LNCaP clone FGC (cell line): Measurements from ENCODE around the genes SDHAF4, KCNQ5, COX7A2 and FILIP1.

DNA sequence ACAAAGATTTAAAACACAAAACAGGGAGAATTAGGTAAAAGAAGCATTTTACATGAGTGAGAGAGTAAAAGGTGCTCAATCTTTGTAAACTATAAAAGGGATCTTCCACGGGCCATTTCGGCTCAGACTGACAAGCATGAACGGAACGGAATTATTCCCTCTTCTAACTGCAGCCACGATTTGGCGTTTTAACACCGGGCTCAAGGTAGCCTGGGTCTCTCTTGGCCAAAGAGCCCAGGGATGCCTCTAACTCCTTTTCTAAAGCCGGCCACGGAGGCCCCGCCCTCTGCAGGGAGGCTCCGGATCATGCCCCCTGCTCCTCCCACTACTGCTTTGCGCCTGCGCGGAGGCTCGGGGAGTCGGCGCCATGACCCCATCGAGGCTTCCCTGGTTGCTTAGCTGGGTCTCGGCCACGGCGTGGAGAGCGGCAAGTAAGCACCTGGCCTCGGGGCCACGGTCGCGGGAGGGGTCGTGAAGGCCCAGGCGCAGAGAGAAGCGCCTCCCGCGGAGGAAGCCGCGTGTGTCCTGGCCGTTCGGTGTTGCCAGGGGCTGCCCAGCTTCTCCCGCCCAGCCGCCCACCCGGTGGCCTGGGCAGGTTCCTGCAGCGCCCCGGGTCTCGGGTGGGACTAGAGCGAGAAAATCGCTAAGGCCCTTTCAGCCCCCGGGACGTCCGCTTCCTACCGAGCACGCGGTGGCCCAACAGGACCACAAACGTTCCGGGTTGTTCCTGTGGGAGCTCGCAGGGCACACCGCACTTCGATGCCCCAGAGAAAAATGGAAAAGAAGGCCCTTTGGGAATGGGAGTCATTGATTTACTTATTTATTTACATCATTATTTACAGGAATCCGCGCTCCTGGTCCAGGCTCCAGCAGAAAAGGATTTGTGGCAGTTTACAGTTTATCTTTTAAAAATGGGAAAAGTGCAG is at the start of gene SDHAF4:
SDHAF4 (plus strand) TSS at position 357 of the 926 bp plus-strand sequence.
- RRBS, 2 experiments: under 1 to 2% methylated on average over 17 of the region's 56 CpGs

DNA sequence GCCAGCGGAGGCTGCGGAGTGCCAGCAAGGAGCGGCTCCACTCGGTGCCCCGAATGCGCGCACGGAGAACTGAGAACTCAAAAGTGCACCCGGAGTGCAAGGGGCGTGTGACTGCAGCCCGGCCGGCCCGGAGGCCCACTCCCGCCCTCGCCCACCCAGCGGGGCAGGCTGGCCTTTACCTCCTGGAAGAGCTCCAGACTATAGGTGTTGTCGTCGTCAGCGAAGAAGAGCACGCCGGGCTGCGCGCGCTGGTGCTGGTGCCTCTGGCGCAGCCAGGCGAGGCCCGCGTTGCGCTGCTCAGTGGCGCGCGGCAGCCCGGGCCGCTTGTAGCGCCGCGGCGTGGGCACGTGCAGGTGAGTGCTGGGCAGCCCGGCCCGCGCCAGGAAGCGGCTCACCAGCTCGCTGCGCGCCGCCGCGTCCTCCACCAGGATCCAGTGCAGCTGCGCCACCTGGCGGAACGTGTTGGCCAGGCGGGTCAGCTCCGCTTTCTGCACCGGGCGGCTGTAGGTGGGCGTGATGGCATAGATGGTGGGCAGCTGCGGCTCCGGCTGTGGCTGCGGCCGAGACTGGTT is 1.1 kb downstream of the B3GAT2 start:
- RRBS, 2 experiments: 1 to 3% methylated on average over 34 to 36 of the region's 61 CpGs

- RRBS, 2 experiments: no CpG with 5 or more reads among the region's 4 CpGs
These were observed 38.3 kb upstream of the OGFRL1 start for GRCh38 chr6:71250136-71250817.

DNA sequence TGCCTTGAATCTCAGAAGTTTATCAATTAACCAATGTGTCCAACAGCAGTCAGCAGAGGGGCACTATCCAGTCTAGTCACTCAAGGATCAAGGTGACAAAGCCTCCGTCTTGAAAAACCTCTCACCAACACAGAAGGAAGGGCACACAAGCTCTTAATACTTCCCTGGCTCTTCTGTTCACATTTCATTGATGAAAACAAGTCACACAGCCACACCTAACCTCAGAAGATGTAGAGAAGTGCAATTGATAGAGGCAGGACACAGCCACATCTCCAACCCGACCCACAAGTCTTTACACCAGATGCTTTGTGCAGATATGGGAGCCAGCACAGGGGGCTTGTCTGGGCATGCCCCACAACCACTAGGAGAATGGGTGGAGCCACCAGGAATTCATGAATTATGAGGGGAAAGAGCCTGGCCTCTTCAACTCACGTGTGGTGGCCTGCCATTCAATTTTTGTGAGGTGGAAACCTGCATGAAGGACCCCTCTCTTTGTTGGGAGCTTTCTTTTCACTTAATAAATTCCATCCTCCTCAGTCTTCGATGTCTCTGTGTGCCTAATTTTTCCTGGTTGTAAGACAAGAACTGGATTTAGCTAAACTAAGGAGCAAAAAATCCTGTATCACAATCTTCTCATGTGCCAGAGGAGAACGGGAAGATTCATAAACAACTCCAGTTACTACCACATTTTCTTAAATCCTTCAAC is 79.1 kb downstream of the OGFRL1 start:
- RRBS, 2 experiments: no CpG with 5 or more reads among the region's 5 CpGs

GRCh38 chr6:71411806-71413154 is 123.7 kb downstream of the OGFRL1 start:
- RRBS, 2 experiments: no CpG with 5 or more reads among the region's 5 CpGs

GRCh38 chr6:71419341-71420039 is 130.9 kb downstream of the OGFRL1 start:
- RRBS, 2 experiments: no CpG with 5 or more reads among the region's 28 CpGs

DNA sequence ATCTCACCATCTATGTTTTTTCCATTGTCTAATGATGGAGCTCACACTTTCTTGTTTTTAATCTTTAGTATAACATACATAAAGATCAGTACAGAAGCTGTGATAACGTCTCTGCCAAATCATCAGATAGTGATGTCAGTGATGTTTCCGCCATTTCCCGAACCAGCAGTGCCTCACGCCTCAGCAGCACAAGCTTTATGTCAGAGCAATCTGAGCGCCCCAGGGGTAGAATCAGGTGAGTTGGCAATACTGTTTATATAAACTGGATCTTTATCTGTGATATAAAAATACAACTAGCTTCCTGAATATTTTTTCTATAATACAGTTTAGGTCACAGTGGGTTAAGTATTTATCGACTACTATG is 308.4 kb upstream of the KCNQ5 start:
- RRBS, 2 experiments: no CpG with 5 or more reads among the region's 6 CpGs

DNA sequence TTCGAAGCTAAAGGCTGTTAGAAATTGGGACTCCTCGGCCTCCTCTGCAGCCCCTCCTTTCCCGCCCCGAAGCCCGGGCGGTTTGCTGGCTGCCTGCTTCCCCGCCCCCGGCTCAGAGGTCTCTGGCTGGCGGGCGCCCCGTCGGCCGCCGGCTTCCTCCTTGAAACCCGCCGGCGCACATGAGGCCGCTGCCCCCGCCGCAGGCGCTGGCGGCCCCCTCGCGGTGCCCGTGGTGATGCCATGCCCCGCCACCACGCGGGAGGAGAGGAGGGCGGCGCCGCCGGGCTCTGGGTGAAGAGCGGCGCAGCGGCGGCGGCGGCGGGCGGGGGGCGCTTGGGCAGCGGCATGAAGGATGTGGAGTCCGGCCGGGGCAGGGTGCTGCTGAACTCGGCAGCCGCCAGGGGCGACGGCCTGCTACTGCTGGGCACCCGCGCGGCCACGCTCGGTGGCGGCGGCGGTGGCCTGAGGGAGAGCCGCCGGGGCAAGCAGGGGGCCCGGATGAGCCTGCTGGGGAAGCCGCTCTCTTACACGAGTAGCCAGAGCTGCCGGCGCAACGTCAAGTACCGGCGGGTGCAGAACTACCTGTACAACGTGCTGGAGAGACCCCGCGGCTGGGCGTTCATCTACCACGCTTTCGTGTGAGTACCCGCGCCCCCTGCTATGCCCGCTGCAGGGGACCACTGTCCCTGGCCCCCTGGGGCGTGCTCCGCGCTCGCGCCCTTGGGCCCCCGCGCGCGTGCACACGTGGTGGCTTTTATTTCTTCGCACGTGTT is at the start of gene KCNQ5:
KCNQ5 (plus strand) TSS at position 115 of the 773 bp plus-strand sequence.
- RRBS, 2 experiments: 8 to 9% methylated on average over 24 to 41 of the region's 87 CpGs

GRCh38 chr6:72767974-72768490 is 146.2 kb downstream of the KCNQ5 start:
- RRBS, 2 experiments: no CpG with 5 or more reads among the region's 2 CpGs

GRCh38 chr6:73451436-73451783 is 687 bp downstream of the CGAS start:
- RRBS, 2 experiments: 61 to 72% methylated on average over 16 to 18 of the region's 35 CpGs

DNA sequence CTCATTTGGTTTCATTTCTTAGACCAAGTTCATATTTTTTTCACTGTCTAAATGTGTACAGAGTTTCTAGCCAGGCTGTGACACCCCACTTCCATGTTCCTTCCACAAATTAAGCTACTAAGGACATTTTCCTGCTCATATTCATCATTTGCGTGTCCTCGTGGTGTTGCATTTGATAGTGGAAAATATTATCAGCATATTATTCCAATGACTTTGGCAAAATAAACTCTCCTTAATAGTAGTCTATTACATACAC is 599.3 kb downstream of the COL12A1 start:
- RRBS, 2 experiments: no CpG with 5 or more reads among the region's 2 CpGs

GRCh38 chr6:75201807-75202067 is 4.1 kb downstream of the COL12A1 start:
- RRBS, 2 experiments: 90 to 95% methylated on average over 2 of the region's 14 CpGs

DNA sequence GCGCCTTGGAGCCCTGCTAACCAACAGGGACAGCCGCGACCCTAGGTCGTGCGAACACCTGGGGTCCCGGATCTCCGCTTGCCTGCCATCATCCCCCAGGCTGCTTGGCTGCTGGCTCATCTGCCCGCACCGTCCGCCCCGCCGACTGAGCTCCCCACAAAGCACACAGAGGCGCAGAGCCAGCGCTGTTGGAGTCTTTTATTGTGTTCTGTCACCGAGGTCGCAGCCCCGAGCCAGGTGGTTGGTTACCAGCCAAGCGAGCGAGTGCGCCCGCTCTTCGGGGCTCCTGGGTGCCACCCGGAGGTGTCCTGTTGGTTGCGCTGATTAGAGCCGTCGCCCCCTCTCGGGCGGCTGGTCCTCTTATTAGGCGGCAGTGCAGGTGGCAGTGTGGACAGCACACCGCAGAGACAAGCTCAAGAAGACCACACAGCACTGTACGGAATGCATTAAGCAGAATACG is 3.8 kb downstream of the COL12A1 start:
- RRBS, 2 experiments: no CpG with 5 or more reads among the region's 32 CpGs

GRCh38 chr6:75243107-75244229 is at the start of gene COX7A2:
Gene COX7A2, minus strand, starts transcription at chr6:75243801.
- RRBS, 2 experiments: under 1% methylated on average over 9 of the region's 47 CpGs

DNA sequence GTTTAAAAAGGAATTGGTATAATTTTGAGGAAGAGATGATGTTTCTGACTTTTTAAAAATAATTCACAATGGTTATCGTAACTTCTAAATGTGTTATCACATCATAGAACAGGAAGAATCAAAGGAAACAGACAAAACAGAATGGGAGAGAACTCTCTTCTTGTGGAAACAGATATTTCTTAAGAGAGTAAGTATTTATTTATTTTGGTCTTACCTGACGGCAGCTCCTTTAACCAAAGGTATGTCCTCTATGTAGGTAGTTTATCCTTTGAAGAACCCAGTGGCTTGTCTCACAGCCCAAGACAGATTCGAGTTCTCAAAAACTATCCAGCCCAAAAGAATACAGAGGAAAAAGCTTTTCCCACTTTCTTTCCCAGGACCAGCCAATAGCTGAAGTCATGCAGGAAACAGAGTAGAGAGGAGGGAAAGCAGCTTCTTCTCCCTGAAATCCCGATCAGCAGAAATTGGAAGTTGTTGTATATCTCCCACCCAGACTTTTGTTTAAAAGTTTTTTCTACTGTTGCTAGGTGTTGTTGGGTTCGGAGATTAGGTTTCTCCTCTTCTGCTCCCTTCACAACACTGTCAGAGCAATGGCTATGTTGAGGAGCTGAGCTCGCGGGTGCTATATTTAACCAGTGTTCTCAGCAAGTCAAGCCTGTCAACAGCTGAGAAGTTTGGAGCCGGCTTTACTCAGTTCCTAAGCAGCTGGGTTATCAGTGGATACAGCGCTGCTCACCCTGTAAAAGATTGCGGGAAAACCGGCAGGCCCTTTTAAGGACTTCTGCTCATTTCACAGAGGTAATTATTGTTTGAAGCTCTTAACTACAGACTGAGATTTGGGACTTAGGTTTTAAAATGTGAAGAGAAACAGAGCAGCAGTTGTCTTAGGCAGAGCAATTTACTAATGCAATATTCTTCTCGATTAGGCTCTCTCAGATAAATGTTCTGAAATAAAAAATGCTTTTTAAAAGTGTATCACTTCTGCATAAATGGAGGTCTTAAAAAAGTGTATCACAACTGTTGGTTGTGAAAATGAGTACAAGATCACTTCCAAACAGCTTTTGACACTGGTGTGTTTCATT is at the start of gene FILIP1:
FILIP1 (minus strand) TSS at position 601 of the 1,082 bp plus-strand sequence.
- RRBS, 2 experiments: 86% methylated on average over 4 of the region's 12 CpGs

DNA sequence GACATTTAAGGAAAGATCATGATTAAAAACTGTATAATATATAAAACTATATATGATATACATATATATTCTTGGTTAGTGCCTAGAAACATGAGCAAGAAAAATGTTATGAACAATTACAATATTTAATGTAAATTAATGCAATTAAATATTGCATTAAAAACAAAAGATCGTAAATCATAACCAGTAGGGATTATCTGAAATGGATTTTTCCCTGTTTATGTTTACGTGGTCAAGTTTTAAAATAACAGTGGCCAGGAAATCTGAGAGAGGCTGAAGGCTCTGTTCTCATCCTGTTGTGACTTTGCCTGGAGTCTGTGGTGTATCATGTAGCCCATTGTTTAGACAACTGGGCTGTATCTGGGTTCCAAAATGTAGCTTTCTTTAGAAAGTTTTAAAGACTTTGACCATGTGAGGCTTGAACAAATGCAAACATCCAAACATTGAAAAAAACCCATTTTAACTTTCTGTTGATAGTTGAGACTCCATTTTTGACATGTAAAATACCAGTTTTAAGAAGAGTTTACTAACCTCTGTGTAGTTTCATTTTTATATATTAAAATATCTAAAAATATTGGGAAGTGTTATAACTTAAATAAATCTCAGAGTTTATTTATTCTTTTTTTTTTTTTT is 2.5 kb downstream of the MYO6 start:
- RRBS, 2 experiments: no CpG with 5 or more reads among the region's 2 CpGs

DNA sequence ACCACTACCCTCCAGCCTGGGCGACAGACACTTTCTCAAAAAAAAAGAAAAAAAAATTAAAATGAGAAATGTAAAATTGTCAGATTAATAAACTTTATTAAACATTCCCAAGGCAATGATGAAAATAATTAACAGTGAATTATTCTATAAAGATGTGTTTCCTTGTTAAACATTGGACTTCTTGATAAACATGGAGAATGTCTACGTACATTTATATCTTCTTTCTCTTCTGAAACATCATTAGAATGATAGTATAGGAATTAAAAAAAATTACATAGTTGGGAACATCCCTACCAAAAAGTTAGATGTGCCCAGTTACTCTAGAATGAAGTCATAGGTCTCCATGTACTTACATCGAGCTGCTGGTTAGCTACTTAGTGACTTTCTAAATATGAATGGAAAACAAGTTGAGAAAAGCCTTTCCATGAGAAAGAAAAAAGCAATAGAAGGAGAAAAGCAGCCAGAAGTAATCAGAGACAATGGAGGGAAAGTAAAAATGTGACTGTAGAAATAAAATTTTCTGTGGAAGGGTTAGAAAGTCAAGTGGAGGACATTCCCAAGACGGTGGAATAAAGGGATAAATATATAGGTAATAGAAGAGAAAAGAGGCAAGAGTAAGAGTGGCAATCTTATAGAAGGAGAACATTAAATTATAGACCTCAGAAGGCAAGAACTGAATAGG is 44.7 kb downstream of the MYO6 start:
- RRBS, 2 experiments: no CpG with 5 or more reads among the region's 4 CpGs

- RRBS, 2 experiments: no CpG with 5 or more reads among the region's 8 CpGs
These were observed 73.4 kb downstream of the IRAK1BP1 start for GRCh38 chr6:78940520-78941321.

- RRBS, 2 experiments: no CpG with 5 or more reads among the region's 6 CpGs
These were observed 74.3 kb upstream of the PHIP start for GRCh38 chr6:79152124-79152953.